ENCODE measurements around a stretch of chr6.

- RRBS, result no CpG with 5 or more reads among the region's 8 CpGs
Observed at GRCh38 chr6:162387778-162388146, 339.8 kb downstream of the PRKN start.

- RRBS, result no CpG with 5 or more reads among the region's 1 CpG
Observed at GRCh38 chr6:162679653-162680174, 47.9 kb downstream of the PRKN start.

DNA sequence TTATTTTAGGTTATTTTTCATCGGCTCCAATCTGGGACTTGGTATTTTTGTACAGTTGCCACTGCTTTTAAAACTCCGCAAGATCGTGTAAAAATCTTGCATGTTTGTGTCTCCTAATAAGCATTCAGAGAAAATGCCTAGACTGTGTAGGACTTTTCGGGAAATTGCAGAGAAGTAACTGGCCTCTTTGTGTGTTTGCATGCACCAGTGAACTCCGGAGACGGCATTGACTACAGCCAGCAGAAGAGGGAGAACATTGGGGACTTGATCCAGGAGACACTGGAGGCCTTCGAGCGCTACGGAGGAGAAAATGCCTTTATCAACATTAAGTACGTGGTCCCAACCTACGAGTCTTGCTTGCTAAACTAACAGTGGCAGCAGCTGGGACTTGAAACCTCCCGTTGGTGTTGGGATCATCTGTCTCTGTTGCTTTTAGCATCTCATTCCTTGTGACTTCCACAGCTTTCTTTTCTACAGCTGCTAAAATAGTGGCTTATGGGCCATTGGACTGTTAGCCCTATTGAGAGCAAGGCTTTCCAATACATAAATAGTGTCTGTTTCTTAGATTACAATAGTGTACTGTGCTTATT, 99.8 kb upstream of the QKI start:
- RRBS, result no CpG with 5 or more reads among the region's 12 CpGs

DNA sequence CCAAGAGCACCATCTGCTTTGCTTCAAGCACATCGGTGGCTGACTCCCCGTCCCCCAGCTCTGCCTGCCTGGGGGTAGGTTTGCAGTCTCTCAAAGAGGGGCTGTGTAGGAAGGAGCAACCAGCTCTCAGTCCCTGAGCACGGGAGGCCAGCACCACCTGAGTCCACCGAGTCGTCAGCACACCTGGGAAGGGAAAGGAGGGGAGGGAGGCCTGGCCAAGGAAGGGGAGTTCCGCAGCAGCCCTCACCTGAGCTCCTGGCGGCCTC, 78.4 kb upstream of the QKI start:
- RRBS, result no CpG with 5 or more reads among the region's 7 CpGs

DNA sequence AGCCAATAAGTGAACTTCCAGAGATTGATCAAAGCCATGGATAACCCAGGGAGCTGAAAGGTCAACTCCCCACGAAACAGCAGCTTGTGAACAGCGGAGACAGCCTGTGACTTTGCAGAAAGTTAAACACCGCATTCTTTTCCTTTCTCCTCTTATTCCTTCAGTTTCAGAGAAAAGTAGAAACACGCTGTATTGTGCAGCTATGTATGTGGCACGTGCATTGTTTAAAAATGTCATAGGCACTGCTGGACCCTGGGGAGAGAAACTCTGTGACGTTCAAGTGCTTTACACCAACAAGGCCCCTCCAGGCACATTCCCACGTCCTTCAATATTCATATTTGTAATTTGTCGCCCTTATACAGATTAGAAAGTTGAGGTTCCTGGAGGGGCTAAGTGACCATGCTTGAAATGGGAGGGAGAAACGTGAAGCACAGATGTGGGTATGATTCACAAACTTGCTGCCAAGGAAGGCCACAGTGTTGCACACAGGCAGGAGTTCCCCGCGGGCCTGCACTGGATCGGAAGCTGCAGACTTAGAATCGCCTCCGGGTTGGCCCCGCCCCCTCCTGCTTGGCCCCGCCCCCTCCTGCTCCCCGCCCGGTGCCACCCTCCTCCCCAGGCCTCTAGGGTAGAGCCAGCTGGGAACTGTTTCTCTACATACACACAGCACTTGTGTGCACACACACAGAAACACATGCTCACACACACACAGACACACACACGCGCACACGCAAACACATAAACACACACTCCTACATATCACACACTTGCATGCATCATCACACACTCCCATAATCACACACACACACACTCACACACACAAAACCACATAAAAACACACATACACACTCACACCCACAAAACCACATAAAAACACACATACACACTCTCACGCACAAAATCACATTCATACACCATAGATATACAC, 58.2 kb upstream of the QKI start:
- RRBS, result 34% methylated on average over 5 of the region's 22 CpGs

- RRBS, result no CpG with 5 or more reads among the region's 4 CpGs
Observed at GRCh38 chr6:163434891-163435455, 20.5 kb downstream of the QKI start.

GRCh38 chr6:163538059-163539114, 123.9 kb downstream of the QKI start:
- RRBS, result no CpG with 5 or more reads among the region's 6 CpGs

DNA sequence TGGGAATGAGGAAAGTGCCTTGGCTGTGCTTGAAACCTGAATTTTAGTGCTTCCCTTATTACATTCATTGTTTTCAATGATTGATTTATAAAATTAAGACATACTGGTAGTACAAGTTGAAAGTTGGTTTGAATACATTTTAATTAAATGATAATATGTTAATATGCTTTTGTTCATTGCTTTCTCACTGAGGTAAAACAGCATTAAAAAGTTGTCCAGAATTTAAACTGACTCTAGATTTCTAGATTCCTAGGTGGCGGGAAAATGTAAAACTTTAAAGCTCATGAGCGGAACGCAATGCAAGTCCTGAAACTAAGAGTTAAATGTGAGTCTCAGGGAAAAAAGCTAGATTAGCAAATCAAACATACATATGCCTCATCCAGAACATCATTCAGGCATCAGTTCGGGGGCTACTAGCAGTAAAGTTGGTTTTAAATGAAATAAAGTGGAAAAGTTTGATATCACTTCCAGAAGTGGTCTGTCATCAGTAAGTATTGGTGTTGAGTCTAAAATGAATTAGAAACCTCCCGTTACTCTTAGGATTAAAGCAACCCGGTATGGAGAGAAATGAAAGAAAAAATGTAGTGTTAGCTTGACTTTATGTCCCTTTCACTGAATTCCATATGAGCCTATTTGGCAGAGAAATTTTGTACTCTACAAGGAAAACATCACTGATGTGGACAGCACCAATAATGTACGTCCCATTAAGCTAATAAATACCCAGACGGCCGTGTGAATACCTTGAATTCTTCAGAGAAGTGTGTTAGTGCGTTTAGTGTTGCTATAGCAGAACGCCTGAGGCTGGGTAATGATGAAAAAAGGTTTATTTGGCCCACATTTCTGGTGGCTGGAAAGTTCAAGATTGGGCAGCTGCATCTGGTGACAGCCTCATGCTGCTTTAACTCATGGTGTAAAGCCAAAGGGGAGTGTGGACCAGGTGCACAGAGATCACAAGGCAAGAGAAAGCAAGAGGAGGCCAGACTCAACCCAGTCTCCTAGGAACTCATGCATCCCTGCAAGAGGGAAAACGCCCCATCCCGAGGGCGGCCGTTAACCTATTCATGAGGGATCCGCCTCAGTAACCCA, 164.2 kb downstream of the QKI start:
- RRBS, result no CpG with 5 or more reads among the region's 16 CpGs

DNA sequence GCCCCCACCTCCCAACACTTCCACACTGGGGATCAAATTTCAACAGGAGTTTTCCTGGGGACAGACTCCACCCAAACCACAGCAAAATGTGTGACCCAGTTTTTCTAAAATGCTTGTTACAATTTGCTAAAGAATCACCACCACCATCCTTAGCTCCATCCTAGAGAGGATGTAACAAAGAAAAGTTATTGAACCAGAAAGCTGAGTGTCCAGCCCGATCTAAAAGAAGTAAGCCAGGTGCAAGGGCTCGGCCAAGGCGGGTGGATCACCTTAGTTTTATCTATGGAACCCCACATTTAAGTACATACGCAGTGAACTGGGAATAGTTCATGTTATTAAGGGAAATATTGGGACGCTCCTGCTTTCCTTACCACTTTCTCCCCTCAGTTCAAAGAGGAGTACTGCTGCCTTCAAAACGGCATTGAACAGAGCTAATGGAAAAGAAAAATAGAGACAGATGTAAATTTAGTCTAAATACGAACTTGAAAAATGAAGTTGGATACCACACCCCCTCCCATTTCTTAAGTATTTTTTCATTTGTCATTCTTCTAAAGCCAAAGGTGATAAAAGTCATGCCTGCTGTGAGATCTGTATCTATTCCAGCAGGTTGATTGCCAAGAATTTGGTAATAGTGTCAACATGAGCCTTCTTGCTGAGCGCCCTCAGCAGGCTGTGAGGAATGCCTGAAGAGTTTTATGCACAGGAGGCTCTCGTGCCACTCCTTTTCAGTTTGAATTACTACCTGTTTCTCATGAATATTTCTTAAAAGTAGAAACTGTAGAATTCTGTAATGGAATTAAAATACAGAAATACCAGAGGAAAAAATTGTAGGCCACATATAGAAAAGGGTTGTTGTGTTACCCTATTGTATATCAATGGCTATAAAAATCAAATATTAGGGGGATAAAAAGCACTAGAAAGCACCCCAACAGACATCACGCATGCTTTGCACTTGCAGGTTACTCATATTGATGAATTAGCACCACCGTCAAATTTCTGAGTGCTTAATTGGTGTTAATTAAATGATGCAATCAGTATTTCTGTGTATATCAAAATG, 165.3 kb downstream of the QKI start:
- RRBS, result no CpG with 5 or more reads among the region's 11 CpGs

GRCh38 chr6:163777466-163777802, 362.9 kb downstream of the QKI start:
- RRBS, result no CpG with 5 or more reads among the region's 1 CpG

- RRBS, result no CpG with 5 or more reads among the region's 4 CpGs
Observed at GRCh38 chr6:164322504-164323057, 908.1 kb downstream of the QKI start.

DNA sequence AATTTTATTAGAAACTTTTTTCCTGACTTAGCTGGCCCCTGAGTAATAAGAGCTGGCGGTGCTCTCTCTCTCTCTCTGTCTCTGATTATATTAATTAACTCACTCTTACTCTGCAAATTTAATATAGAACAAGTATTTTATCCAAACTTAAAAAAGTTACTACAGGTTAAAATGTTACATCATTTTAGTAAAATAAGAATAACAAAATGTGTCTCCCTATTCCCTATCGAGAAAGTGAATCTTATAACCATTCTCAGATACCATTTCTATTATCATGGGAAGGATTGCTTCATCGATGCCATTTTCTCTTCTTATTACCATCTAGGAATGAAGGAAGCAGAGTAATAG, 869.2 kb downstream of the C6orf118 start:
- RRBS, result no CpG with 5 or more reads among the region's 3 CpGs

GRCh38 chr6:166297484-166298071, 10.6 kb downstream of the PRR18 start:
- RRBS, result no CpG with 5 or more reads among the region's 28 CpGs

GRCh38 chr6:166334597-166335184, 7.7 kb downstream of the SFT2D1 start:
- RRBS, result no CpG with 5 or more reads among the region's 15 CpGs

- RRBS, result no CpG with 5 or more reads among the region's 3 CpGs
Observed at GRCh38 chr6:166339283-166339727, 3.0 kb downstream of the SFT2D1 start.

DNA sequence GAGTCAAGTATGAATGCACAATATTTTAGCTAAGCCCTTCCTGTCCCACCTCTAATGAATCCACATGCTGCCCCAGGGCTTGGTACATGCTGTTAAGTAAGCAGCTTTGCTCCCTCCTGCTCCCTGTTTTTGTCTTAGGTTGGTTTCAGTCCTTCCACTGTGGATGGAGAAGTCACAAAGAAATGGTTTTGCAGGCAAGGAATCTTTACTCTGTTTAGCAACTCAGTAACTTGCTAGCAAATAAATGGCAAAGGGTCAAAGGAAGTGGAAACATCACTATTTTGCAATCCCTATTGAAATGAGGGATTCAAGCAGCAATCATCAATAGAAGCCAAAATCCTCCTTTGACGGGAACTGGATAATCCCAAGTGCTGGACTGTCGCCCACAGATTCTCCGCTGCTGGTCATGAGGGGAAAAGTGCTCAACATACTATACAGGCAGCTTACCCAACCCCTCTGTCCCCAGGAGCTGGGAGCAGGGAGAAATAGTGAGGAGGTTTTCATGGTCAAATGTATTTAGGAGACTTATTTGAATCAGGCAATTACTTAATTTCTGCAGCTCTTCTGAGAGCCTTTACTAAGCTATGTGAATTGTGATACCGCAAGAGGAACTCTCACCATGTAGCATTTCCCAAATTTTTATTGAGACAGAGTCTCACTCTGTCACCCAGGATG, 5.2 kb upstream of the MPC1 start:
- RRBS, result no CpG with 5 or more reads among the region's 4 CpGs

DNA sequence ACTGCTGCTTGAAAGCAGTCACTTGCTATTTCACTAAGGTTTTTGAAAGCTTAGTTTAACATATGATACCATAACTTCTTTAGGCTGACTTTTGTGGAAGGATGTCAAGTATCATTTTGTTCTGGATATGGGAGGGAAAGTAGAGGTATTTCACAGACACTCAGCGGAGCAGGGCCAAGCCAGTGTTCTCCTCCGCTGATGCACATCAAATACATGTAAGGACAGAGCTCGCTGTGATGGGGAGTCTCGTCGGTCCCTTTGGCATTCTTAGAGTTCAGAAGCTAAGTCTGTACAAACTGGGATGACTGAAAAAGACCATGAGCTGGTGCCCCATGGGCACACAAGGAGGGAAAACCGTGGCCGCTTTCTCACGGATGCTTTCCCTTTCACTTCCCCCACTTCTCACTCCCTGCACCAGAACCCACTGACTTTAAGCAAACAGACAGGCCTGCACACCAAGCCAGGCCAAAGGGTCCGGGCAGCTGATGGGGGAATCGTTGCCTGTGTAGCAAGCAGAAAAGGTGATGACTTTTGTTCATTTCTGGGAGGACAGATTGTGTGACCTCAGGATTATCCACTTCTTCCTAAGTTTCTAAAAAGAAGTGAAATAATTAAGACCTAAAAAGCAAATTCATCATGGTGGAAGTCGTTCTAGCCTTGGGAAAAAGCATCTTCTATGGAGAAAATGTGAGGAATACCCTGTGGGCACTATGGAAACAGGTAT, 27.8 kb upstream of the MPC1 start:
- RRBS, result no CpG with 5 or more reads among the region's 11 CpGs

- RRBS, result no CpG with 5 or more reads among the region's 2 CpGs
Observed at GRCh38 chr6:166475845-166476133, 93.0 kb upstream of the MPC1 start.

- RRBS, result no CpG with 5 or more reads among the region's 7 CpGs
Observed at GRCh38 chr6:166538623-166538844, 47.9 kb downstream of the RAMACL start.